HT1080 (cell line): ENCODE results near the gene MYH9.

GRCh38 chr22:36263435-36263652, 10.4 kb downstream of the APOL1 start:
RAMPAGE:
- cytosol, long total RNA, result no peak
- long total RNA, result no peak
- nucleus, long total RNA, result no peak

DNA sequence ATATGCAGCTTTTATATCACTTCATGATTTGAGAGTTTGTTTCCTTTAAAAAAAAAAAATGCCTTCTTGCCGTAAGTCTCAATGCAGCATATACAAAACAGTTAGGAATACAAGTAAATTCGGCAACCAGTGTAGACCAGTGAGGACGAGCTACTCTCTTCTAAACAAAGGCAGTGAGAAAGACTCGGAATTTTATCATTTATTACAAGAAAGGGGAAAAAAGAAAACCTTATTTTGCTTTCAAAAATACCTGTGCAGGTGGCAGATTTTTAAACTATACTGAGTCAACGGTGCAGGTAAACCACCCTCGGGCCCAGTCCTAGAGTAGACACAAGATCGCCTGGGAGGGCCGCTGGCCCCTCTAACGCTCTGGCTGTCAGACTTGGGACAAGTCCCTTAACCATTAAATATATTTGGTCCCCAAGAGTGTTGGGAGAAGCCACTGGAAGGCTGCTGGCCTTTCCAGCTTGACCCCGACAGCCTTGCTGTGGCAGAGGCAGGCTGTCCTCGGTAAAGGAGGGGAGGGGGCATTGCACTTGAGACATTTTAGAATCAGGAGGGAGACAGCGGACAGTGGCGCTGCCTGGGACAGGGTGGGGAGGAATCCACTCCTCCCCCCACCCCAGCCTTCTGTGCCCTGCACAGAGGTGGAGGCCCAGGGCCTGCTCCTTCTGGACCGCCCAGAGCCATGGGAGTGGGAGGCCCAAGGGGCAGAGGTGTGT, 28.7 kb downstream of the APOL1 start:
RAMPAGE:
- cytosol, long total RNA, result no peak
- long total RNA, result no peak
- nucleus, long total RNA, result no peak

DNA sequence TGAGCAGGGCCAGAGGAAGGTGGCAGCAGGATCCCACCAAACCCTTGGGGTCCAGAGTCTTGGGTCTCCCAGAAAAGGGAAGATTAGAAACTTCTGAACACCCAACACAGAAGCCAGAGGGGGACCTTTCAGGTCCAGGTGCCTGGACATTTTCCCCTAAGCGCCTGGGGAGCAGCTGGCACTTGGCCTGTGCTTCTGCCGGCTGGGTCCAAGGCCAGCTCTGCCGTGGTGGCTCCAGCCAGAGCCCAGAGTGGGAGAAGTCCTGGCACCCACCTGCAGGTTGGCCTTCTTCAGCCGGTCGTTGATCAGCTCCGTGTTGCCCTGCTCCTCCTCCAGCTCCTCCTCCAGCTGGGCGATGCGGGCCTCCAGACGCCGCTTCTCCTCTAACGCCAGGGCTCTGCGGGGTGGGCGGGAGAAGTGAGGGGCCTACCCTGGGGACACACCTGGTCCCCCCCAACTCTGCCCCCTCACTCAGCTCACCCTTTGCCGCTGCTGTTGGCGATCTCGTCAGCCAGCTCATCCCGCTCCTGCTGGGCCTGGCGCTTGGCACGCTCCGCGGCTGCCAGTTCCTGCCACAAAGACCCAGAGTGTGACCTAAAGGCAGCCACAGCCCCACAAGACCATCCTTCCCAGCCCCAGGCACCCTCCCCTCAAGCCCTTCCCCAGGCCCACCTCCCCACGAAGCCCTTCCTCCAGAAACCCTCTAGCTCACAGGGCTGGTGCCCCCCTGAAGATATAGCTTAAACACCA, 32.6 kb downstream of the APOL1 start:
RAMPAGE:
- cytosol, long total RNA, result no peak
- long total RNA, result no peak
- nucleus, long total RNA, result no peak

RAMPAGE:
- cytosol, long total RNA, result no peak
- long total RNA, result no peak
- nucleus, long total RNA, result no peak
Observed at GRCh38 chr22:36300602-36301222, 47.8 kb downstream of the APOL1 start.

RAMPAGE:
- cytosol, long total RNA, result no peak
- long total RNA, result no peak
- nucleus, long total RNA, result no peak
Observed at GRCh38 chr22:36321302-36321887, 66.4 kb downstream of the MYH9 start.

GRCh38 chr22:36328155-36329186, 59.3 kb downstream of the MYH9 start:
RAMPAGE:
- cytosol, long total RNA, result no peak
- long total RNA, result no peak
- nucleus, long total RNA, result no peak

DNA sequence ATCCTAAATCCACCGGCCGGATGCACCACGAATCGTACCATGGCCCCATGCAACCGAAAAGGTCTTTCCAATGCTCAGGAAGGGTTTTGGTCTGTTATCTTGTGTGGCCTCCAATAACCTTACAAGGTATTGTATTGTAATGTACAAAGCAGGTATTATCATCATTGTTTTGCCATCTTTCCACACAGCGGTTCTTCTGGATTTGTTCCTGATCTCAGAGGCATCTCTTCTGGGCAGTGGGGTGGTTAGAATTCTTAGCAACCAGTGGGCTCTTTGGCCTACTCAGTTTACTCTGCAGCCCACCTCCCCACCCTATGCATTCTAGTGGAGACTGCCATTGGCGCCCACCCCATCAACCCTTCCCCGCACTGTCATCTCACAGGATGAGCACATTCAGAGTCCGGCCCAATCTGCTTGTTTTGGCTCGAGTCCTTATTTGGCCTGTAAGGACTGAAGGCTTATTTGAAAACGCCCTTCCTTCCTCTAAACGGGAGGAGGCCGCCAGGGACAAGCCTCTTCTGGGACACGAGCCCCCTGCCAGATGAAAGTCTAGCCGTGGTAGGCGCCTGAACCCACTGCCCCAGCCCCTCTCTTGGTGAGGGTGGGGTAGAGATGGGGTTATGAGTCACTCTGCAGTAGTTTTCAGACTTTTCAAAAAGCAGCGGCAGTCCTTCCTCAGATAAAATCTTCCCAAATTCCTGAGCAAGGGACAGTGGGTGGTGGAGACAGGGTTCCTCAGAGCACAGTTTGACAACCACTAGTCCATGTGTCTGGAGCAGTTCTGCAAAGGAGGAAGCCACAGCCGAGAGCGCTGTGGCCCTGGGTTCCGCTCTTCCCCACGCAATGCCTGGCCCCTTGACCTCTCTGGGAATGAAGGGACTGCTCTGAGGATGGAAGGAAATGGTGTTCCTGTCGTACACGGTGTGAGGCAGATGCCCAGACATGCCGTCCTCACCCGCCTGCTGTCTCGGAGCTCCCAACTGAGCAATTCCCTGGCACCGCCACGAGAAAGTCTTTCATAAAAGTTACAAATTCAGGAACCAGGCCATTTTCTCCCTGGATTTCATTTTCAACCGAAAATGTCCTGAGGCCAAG, 57.1 kb downstream of the MYH9 start:
RAMPAGE:
- cytosol, long total RNA, result no peak
- long total RNA, result no peak
- nucleus, long total RNA, result no peak

RAMPAGE:
- cytosol, long total RNA, result start-site peak on the minus strand at chr22:36387942-36388020, 1,262 and 968 reads in 2 replicates
- long total RNA, result start-site peak on the minus strand at chr22:36387943-36387977, 531 reads
- nucleus, long total RNA, result start-site peak on the minus strand at chr22:36387942-36388018, 1,299 and 666 reads in 2 replicates
Observed at GRCh38 chr22:36387619-36388051, at the start of gene MYH9. TSS of gene MYH9 (minus strand) at chr22:36387967.

DNA sequence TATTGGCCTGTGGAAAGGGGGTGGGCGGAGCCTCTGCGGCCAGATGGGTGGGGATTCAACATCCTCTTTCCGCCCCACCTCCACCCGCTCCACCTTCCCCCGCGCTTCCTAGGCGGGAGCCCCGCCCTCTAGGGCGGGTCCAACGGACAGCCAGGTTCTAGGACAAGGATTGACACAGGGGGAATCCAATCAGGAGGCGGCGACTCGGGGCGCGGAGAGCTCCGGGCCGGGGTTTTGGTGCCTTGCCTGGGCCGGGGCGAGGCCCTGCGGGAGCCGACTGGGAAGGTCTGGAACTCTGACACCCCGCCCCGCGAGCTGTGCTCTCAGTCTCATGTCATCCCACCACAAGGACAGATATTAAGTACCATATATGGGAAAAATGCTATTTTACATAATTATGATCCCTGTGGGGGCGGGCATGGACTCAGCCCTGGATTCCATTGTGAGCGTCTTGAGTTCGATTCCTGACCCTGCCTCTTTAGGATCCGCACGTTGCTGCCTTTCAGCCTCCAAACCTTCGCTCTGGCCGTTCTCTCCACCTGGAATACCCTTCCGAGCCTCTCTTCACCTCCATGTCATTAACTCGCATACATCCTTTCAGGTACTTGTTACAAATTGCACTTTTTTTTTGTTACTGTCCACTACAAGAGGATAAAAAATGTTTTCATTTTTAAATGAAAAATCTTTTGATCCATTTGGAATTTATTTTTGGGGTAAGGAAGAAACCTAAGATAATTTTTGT, 539 bp upstream of the MYH9 start:
RAMPAGE:
- cytosol, long total RNA, result no peak
- long total RNA, result no peak
- nucleus, long total RNA, result no peak

GRCh38 chr22:36454881-36455958, 26.2 kb downstream of the TXN2 start:
RAMPAGE:
- cytosol, long total RNA, result no peak
- long total RNA, result no peak
- nucleus, long total RNA, result no peak

RAMPAGE:
- cytosol, long total RNA, result no peak
- long total RNA, result no peak
- nucleus, long total RNA, result no peak
Observed at GRCh38 chr22:36470557-36471006, 10.9 kb downstream of the TXN2 start.

DNA sequence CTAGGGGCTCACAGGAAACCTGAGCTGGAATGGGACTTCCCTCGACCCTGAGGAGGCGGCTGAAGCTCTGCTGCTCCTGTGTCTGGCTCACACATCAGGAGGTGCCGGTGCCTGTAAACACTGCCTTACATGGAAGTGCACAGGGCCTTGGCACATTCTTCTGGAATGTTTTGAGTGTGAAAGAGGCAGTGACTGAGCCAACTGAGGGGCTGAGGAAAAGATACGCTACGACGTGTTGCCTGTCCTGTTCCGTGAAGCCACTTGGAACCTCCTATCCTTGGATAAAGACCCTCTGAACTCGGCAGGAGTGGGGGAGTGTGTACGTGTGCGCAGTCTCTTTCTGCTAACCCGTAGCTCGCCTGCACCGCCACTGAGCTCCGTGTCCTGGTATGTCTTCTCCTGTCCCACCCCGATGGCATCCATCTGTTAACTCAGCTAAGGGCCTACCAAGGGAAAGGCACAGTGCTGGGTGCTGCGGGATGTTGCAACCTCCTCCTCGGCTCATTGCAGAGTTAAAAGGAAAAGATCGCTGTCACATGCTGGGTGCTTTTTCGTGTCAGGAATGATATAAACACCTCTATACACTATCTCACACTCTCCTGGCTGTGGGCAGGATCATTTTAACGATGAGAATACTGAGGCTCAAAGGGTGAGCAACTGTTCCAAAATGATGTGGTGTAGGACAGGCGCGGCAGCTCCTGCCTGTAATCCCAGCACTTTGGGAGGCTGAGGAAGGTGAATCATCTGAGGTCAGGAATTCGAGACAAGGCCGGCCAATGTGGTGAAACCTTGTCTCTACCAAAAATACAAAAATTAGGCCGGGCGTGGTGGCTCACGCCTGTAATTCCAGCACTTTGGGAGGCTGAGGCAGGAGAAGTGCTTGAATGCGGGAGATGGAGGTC, 10.2 kb downstream of the TXN2 start:
RAMPAGE:
- cytosol, long total RNA, result no peak
- long total RNA, result no peak
- nucleus, long total RNA, result no peak

GRCh38 chr22:36524058-36524937, 4.7 kb downstream of the EIF3D start:
RAMPAGE:
- cytosol, long total RNA, result no peak
- long total RNA, result no peak
- nucleus, long total RNA, result no peak

RAMPAGE:
- cytosol, long total RNA, result no peak
- long total RNA, result no peak
- nucleus, long total RNA, result no peak
Observed at GRCh38 chr22:36536716-36537253, 7.8 kb upstream of the EIF3D start.

RAMPAGE:
- cytosol, long total RNA, result no peak
- long total RNA, result no peak
- nucleus, long total RNA, result no peak
Observed at GRCh38 chr22:36823341-36823652, 6.5 kb upstream of the PVALB start.

DNA sequence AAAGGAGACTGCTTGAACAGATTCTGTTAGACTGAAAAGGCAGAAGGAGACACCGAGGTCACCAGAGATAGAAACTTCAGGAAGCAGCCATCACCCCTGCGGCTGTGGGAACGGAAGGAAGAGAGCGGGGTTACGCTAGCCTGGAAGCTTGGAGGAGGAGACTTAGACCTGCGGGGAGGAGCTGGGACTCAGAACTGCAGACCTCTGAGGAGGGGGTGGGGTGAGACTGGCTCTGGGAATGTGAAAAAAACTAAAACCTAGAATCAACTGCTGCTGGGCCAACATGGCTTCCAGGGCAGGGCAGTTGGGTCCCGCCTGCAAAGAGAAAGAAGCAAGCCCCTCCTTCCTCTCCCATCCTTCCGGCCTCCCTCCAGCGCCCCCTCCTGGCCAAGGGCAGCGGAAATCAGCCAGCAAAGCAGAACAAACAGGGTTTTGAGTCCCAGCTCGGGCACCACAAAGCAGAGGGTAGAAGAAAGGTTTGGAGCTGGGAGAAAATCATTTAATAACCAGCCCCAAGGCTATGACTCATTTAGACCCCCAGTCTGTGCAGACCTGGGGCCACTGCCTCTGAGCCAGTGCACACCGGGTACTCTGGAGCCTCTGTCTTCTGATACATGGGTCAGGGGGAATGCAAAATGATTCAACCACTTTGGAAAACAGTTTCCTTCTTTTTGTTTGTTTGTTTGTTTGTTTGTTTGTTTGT, 7.3 kb upstream of the NCF4 start:
RAMPAGE:
- cytosol, long total RNA, result no peak
- long total RNA, result no peak
- nucleus, long total RNA, result no peak

RAMPAGE:
- cytosol, long total RNA, result no peak
- long total RNA, result no peak
- nucleus, long total RNA, result no peak
Observed at GRCh38 chr22:36856243-36856875, 4.4 kb upstream of the NCF4 start.

RAMPAGE:
- cytosol, long total RNA, result no peak
- long total RNA, result no peak
- nucleus, long total RNA, result no peak
Observed at GRCh38 chr22:36940634-36941026, 27.2 kb downstream of the CSF2RB start.

RAMPAGE:
- cytosol, long total RNA, result no peak
- long total RNA, result no peak
- nucleus, long total RNA, result no peak
Observed at GRCh38 chr22:37017282-37018063, 1.8 kb downstream of the TST start.

GRCh38 chr22:37137722-37138054, 12.0 kb downstream of the IL2RB start:
RAMPAGE:
- cytosol, long total RNA, result no peak
- long total RNA, result no peak
- nucleus, long total RNA, result no peak